Omental fat pad (tissue), 4 donors: ENCODE measurements around the genes MEOX2, LRRC72 and AGR2.

GRCh38 chr7:12216306-12216894 is 5.3 kb downstream of the TMEM106B start:
- PRO-cap = no peak
- RAMPAGE, long total RNA, 4 experiments = no peak in any of the 4 experiments

- PRO-cap = no peak
- RAMPAGE, long total RNA, 4 experiments = no peak in any of the 4 experiments
Measured at GRCh38 chr7:12431926-12432412, 28.3 kb upstream of the VWDE start.

DNA sequence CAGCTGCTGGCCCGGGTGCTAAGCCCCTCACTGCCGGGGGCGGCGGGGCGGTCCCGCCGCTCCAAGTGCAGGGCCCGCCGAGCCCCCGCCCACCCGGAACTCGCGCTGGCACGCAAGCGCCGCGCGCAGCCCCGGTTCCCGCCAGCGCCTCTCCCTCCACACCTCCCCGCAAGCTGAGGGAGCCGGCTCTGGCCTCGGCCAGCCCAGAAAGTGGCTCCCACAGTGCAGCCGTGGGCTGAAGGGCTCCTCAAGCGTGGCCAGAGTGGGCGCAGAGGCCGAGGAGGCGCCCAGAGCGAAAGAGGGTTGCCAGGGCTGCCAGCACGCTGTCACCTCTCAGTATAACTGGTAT is 14.2 kb upstream of the SCIN start:
- PRO-cap = no peak
- RAMPAGE, long total RNA, 4 experiments = no peak in any of the 4 experiments

GRCh38 chr7:12928618-12928949 is 241.2 kb downstream of the ARL4A start:
- PRO-cap = no peak
- RAMPAGE, long total RNA, 4 experiments = no peak in any of the 4 experiments

DNA sequence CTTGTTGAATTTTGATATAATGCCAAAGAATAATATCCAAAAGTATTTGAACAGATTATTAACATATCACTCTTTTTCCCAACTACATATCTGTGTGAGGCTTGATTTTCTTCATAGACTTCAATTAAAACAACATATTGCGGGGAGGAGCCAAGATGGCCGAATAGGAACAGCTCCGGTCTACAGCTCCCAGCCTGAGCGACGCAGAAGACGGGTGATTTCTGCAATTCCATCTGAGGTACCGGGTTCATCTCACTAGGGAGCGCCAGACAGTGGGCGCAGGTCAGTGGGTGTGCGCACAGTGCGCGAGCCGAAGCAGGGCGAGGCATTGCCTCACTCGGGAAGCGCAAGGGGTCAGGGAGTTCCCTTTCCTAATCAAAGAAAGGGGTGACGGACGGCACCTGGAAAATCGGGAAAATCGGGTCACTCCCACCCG is 323.7 kb upstream of the ETV1 start:
- PRO-cap = no peak
- RAMPAGE, long total RNA, 4 experiments = no peak in any of the 4 experiments

GRCh38 chr7:15465134-15465461 is 96.7 kb downstream of the AGMO start:
- PRO-cap = no peak
- RAMPAGE, long total RNA, 4 experiments = no peak in any of the 4 experiments

GRCh38 chr7:15557254-15557685 is 4.5 kb downstream of the AGMO start:
- PRO-cap = no peak
- RAMPAGE, long total RNA, 4 experiments = no peak in any of the 4 experiments

GRCh38 chr7:15686384-15687080 is at the start of gene MEOX2:
Gene MEOX2, minus strand, starts transcription at chr7:15686683.
- PRO-cap = unidirectional peak, plus-strand start at chr7:15686811
- RAMPAGE, long total RNA, 4 experiments = start-site peak on the minus strand in 2 of 4 experiments, at chr7:15686556-15686890 at its widest, 47 to 427 reads per replicate

DNA sequence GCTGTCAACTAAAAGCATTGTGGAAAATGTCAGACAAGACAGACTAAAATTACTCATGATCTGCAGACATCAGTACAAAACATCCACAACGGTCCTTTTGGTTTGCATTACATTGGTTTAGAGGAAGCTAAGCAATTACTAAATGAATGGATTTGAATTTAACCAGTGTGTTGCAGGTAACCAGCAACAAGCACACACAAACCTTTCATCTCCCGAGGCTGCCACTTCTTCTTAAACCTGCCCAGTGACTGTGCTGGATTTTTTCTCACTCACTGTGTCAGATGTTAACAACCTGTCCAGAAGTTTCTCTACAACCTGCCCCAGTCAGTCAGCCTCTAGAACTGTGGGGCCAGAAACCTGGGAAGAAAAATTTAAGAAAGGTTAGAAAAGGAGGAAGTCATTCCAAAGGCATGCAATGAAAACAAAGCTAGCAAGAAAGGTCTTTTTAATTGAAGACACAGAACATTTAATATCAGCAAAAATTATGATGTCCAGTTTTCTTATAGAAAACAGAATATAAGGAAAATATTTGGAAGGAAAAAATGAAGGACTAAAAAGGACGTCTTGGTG is 2.5 kb upstream of the MEOX2 start:
- PRO-cap = no peak
- RAMPAGE, long total RNA, 4 experiments = no peak in any of the 4 experiments

- PRO-cap = no peak
- RAMPAGE, long total RNA, 4 experiments = no peak in any of the 4 experiments
Measured at GRCh38 chr7:16066945-16067489, 354.3 kb downstream of the CRPPA start.

GRCh38 chr7:16311059-16311486 is 110.3 kb downstream of the CRPPA start:
- PRO-cap = no peak
- RAMPAGE, long total RNA, 4 experiments = no peak in any of the 4 experiments

DNA sequence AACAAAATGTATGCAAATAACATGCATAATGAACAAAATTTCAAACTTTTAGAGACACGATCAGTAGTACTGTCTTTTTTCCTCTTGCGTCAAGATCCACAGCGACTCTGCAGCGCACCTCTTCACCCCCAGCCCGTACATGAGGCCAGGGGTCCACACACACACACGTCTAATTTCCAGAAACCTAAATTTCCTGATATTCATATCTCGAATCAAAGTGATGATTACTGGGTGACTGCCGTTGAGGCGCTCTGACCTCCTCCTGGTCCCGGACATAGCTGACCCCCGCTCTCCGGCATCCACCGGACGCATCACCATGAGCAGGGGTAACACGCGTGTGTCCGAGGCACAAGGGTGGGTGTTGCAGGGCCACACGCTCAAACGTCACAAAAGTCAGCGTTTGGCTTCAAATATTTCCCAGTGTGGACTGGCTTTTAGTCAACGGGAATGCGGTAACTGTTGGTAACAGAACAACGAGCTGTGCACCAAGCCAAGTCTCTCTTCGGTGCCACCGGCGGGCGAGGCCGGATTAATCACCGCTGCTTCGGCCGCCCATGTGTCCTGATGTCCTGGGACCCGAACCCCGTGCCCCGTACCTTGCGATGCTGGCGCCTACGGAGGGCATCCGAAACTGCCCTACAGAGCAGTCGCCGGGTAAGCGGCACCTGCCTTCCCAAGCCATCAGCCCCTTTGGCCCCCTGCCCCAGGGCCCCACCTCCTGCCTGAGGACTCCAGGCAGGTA is at the start of gene LRRC72:
LRRC72 (plus strand) TSS at position 437 of the 742 bp plus-strand sequence.
- PRO-cap = no peak
- RAMPAGE, long total RNA, 4 experiments = no peak in any of the 4 experiments

DNA sequence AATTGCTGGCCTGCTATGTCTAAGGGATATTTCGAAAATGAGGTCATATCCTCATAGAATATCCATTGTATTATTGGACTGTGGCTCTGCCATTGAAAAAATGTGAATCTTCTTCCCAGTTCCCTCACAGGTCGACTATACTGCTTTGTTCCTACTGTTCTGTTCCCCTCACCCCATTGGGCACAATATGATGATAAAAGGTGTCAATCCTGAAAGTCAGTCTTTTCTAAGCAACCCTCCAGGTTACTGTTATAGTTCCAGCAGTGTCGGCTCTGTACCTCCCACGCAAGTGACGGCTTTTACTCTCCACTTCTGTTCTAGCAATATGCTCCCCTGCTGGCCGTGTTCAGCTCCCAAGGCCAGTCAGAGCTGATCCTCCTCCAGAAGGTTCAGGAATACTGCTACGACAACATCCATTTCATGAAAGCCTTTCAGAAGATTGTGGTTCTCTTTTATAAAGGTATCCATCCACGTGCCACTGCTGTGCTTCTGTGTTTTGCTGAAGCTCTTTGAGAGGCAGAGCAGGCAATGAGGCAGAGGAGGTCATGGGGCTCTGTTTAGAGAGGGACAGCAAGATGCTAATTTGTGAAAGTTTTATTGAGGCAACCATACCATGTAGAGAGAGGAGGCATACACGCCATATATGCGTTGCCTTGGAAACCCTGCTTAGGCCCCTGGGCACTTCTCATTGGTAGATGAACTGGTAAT is 51.9 kb downstream of the BZW2 start:
- PRO-cap = no peak
- RAMPAGE, long total RNA, 4 experiments = no peak in any of the 4 experiments

GRCh38 chr7:16801200-16801612 is 3.6 kb downstream of the AGR2 start:
- PRO-cap = no peak
- RAMPAGE, long total RNA, 4 experiments = no peak in any of the 4 experiments

DNA sequence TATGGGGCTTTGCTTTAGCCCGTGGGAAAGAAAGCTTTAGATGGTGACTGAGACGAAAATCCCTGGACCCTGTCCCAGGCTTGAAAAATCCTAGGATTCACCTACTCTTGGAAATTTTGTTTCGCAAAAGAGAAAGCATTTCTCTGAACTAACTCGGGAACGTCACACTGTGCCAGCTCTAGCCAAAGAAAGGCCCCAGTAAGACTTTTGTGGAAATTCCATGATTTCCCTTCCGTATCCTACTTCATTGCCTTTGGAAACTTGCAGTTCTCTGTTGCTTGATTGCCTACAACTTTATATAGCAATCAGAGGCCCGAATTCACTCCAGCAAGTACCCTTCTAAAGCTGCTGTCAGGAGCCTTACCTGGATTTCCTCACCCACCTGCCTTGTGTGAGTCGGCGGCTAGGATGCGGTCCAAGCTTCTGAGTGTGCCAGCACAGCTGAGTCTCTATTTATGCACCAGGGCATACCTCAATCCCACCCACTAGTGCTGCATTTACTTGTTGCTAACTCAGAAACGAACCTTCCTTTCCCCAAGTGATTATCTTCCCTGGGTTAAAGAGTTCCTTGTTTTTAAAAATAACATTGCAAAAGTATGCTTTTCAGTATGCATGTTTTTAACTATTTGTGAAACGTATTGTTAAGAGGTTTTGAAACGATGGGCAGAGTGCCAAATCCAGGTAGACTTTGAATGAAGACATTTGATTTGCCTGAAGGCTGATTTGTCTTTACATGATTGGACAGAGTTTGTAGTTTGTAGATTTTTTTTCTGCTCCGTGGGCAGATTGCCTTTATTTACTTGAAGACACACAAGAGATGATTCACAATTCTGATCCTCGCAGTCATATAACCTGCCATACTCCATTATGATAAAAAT is at the start of gene AGR2:
AGR2 (minus strand) TSS at position 429 of the 878 bp plus-strand sequence.
- PRO-cap = no peak
- RAMPAGE, long total RNA, 4 experiments = no peak in any of the 4 experiments

DNA sequence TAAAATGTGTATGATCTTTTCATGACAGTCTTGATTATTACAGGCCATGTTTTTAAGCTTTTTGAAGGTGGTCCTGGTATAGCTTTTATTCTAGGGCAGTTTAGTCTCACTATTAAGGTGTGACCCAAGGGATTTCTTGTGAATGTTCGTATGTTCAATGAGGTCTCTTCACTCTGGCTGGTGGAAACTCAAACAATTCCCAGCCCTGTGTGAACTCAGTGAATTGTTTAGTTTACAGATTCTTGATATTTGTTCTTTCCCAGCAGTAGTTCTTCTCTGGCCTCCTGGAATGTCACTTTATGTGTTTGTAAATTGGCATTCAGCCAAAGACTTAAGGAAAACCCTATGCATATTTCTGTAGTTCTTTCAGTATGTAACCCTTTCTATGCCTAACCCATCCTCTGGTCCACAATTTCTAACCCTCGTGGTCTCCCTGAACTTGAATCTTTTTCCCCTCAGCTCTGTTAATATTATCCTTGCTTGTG is 23.4 kb upstream of the AGR3 start:
- PRO-cap = no peak
- RAMPAGE, long total RNA, 4 experiments = no peak in any of the 4 experiments

GRCh38 chr7:17033255-17033594 is 151.4 kb upstream of the AGR3 start:
- PRO-cap = no peak
- RAMPAGE, long total RNA, 4 experiments = no peak in any of the 4 experiments

DNA sequence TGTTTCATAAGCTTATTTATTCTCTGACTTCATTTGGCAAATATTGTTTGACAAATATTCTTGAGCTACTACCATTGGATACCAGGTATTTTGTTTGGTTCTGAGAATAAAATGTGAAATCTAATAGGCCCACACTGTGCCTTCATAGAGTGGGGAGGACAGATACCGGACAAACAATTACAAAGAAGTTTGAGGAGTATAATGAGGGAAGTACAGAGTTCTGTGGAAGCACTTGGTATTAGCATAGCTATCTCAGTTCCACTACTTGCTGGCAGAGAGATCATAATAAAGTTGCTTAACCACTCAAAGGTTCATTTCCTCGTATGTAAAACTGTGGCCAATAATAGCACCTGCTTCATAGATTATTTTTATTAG is 22.1 kb upstream of the AHR start:
- PRO-cap = no peak
- RAMPAGE, long total RNA, 4 experiments = no peak in any of the 4 experiments

- PRO-cap = no peak
- RAMPAGE, long total RNA, 4 experiments = no peak in any of the 4 experiments
Measured at GRCh38 chr7:17302111-17302523, 3.7 kb downstream of the AHR start.

- PRO-cap = no peak
- RAMPAGE, long total RNA, 4 experiments = no peak in any of the 4 experiments
Measured at GRCh38 chr7:17304911-17305376, 6.5 kb downstream of the AHR start.